Islet of Langerhans (tissue), 1 donor: Measurements from ENCODE around the genes AVEN, EMC4 and ZNF770.

GRCh38 chr15:31440524-31441353 is 114.1 kb downstream of the KLF13 start:
- RRBS, result 15% methylated on average over 25 of the region's 65 CpGs

- RRBS, result no CpG with 5 or more reads among the region's 7 CpGs
These were observed 162.0 kb downstream of the KLF13 start for GRCh38 chr15:31488365-31489397.

DNA sequence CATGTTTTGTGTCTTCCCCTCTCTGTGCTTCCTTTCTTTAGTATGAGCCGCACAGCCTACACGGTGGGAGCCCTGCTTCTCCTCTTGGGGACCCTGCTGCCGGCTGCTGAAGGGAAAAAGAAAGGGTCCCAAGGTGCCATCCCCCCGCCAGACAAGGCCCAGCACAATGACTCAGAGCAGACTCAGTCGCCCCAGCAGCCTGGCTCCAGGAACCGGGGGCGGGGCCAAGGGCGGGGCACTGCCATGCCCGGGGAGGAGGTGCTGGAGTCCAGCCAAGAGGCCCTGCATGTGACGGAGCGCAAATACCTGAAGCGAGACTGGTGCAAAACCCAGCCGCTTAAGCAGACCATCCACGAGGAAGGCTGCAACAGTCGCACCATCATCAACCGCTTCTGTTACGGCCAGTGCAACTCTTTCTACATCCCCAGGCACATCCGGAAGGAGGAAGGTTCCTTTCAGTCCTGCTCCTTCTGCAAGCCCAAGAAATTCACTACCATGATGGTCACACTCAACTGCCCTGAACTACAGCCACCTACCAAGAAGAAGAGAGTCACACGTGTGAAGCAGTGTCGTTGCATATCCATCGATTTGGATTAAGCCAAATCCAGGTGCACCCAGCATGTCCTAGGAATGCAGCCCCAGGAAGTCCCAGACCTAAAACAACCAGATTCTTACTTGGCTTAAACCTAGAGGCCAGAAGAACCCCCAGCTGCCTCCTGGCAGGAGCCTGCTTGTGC is 13.0 kb downstream of the GREM1 start:
- RRBS, result 22% methylated on average over 4 of the region's 21 CpGs

- RRBS, result no CpG with 5 or more reads among the region's 9 CpGs
These were observed 80.9 kb downstream of the GREM1 start for GRCh38 chr15:32798548-32799251.

- RRBS, result no CpG with 5 or more reads among the region's 2 CpGs
These were observed 172.0 kb downstream of the FMN1 start for GRCh38 chr15:33022512-33022994.

GRCh38 chr15:33067256-33068548 is 126.8 kb downstream of the FMN1 start:
- RRBS, result 15% methylated on average over 10 of the region's 28 CpGs

GRCh38 chr15:33091902-33092856 is 102.3 kb downstream of the FMN1 start:
- RRBS, result no CpG with 5 or more reads among the region's 15 CpGs

DNA sequence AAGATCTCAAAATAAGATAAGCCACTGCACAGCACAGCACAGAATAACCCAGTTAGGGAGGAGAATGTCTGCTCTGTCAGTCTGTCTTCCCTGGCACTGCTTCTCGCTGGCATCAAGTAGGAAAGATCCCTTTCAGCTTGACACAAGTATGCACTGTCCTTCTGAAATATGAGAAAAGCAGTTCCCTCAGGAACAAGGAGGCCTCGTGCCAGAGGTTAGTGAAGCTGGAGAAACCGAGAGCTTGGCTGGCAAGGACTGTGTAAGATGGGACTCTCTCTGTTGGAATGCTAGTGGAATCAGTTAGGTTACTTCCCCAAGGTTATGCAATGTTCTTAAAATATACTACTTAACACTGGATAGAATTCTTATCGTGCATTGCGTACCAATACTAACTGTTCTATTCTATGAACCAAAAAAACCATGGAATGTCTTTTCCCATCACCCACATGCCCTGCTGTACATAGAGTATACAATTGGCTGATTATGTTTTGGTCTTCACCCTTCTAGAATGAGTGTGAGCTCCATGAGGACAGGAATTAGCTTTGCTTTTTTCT is 59.0 kb downstream of the FMN1 start:
- RRBS, result no CpG with 5 or more reads among the region's 5 CpGs

DNA sequence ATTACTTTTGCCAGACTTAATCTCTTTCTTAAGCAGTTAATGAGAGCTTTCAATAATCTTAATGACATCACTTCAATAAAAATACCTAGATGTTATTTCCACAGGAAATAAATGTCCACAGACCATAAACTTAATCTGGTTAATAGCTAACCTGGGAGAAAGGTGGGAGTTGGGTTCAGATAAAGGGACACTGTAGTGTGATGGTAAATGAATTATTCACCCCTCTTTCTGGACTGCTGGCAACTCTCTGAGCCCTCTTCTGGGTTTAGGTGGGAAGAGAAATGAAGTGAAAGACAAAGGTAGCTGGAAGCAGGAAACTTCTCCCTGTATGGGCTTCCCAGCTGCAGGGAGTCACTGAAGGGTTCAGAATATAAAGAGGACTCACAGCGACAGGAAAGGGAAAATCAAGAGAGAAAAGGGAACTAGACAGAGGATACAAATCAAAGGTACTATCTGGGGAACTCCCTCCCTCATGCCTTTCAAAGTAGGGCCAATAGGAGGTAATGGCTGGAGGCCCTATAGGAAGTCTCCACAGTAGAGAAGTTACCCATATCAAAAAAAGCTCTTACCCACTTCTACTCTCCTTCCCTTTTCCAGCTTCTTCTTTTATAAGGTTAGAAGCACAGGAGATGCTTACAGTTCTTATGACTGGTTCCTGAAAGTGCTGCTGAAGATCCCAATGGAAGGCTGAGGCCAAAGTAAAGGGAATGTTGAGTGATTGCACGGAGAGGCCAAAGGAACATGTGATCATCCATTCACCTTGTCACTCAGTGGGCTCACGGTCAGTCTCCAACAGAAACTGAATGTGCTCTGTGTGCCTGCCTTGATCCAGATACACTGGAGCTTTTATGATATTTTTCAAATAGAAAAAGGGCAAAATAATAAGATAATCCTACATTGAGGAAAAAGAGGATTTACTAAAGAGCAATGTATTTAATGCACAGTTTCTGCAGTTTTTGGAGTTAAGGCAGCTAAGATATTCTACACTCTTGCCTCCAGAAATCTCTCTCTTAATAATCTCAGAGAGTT is 43.5 kb downstream of the FMN1 start:
- RRBS, result no CpG with 5 or more reads among the region's 3 CpGs

DNA sequence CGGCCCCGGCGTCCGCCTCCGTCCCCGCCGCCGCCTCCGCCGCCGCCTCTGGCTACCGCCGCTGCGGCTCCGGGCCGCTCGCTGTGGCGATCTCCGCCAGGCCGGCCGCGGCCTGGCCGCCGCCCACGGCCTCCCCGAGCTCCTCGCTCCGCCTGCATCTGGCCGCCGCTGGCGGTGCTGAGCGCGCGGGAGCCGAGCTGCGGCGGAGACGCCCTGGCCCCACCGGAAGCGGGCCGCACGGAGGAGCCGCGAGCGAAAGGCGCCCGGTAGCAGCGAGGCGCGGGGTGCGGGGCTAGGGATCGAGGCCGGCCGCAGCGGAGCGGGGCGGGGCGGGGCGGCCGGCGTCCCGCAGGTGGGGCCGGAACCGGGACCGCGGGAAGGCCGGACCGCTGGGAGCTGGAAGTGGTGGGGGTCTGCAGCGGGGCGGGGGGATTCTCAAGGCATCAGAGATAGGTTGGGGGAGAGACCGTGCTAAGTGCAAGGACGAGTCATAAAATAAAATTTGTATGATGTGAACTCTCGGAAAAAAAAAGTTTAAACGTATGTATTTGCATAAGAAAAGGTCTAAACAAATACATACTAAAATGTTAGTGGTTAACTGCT is at the start of gene AVEN:
Gene AVEN (minus strand): TSS at position 316 of the 603 bp plus-strand sequence.
- RRBS, result 3% methylated on average over 22 of the region's 74 CpGs

- RRBS, result 3% methylated on average over 7 of the region's 19 CpGs
These were observed at the start of gene EMC4 for GRCh38 chr15:34224750-34225146. TSS of gene EMC4 (plus strand) at chr15:34225016.

DNA sequence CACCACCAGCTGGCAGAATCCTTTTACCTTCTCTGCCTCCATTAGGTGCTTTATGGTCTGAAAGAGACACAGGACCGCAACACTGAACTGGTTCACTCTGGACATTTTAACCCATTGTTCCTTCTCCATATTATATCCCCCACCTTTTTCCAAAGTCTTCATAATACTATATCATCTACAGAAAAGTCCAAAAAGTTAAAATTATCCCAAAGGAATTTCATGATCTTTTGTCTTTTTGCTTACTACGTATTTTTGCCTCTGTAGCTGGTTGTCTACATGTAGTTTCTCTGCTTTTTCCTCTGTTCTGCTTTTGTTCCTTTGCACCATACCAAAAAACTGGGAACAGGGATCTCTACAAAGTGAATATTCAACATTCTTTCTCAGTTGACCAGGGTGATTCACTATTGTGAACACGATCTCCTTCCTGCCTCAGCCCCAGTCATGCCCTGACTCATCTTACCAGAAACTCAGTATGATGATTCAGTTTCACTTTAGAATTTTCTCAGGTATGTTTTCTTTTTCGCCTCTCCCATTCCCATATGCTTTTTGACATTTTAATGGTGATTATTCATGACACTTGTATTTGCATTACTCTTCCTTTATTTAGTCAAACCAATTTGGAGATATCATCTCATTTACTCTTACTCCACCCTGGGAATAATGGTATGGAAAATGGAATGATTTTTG is 14.4 kb downstream of the EMC4 start:
- RRBS, result no CpG with 5 or more reads among the region's 4 CpGs

GRCh38 chr15:34343344-34343742 is 228 bp downstream of the NUTM1 start:
- RRBS, result no CpG with 5 or more reads among the region's 11 CpGs

- RRBS, result no CpG with 5 or more reads among the region's 15 CpGs
These were observed 4.6 kb downstream of the LPCAT4 start for GRCh38 chr15:34362049-34363193.

DNA sequence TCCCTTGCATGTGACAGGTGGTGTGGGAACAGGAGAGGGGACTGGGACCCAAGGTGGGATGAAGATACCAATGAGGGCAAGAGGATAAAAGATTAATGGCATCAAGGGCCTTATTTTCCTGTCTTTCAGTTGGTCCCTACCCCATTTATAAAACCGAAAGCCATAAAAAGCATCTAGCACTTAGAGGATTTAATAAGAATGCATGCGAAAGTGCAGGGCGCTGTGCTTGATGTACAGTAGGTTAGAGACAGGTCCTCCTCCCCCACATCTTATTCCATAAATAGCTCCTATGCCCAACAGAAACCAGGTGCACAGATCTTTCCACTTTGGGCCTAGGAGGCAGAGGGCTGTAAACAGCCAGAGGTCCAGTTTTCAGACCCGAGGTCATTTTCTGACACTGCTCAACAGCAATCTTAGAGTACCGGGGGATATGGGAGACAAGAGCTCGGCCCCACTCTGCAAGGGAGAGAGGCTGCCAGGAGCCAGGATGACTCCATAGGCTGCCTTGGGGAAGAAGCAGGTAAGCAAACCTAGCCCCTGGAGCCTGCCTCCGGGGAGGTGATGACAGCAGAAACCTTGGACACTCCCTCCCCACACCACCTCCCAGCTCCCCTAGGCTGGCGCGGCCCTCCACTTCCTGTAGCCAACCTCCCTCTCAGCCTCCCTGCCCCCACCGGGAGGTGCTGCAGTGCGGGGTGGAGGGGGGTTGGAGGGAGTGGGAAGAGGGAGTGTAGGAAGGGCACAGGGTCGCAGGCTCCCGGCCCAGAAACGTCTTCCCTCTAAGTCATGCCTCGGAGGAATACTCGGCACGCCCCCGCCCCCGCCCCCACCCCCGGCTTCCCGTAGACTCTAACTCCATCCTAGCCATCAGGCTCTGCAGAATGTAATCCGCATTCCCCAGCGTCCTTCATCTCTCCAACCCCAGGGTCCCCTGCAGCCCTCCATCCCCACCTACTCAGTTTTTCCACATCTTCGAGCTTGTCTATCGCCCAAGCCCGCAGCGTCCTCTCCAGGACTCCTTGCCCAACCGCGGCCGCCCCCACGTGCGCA is 869 bp downstream of the LPCAT4 start:
- RRBS, result 5% methylated on average over 11 of the region's 32 CpGs

DNA sequence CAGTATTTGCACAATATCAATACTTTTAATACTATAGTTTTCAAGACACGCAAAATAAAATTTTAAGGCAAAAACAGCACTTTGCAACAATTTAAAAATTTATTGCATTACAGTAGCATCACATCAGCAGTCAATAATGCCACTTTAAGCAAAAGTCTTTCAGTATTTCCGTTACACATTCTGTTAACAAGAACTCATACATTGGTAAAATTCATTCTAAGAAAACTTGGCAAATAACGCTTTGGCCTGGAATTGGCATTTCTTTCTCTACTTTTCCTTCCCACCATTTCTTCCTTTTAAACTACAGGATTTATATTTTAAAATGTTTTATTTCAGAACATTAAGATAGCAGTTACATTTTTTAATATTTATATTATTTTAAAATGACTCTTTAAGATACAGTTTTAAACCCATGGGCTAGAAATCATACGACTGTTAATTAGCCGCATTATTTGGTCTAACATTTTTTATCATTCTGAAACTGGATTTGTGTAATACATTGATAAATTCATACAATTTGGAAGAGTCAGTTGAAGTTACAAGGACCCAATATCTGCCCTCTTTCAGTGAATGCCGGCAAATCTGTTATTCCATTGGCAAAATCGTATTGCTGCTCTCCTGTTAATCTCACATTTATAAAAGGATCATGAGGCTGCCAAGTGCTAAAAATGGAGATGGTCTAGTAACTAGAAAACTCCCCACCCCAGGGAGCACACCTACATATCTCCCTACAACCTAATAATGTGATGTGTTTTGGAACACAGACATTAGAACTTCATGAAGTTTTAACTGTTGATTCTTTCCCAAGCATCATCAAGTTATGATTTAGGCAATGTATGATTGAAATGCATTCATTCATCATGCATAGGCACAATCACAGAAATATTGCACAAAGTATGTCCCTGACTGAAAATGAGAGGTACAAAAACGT is 12.3 kb upstream of the LPCAT4 start:
- RRBS, result no CpG with 5 or more reads among the region's 8 CpGs

GRCh38 chr15:34495199-34495723 is 57.7 kb upstream of the GOLGA8A start:
- RRBS, result no CpG with 5 or more reads among the region's 38 CpGs

- RRBS, result no CpG with 5 or more reads among the region's 11 CpGs
These were observed 5.4 kb downstream of the ACTC1 start for GRCh38 chr15:34789578-34790669.

DNA sequence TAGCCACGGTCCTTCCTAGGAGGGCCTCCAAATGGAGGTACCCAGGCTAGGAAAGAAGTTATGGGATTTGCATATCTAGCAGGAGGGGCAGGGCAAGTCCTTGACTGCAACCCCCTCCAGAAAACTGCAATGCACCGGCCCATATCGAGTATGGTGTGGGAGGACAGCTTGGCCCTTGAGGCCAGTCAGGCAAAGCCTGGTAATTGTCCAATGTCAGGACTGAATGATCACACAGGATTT is 1.4 kb downstream of the ZNF770 start:
- RRBS, result no CpG with 5 or more reads among the region's 3 CpGs

DNA sequence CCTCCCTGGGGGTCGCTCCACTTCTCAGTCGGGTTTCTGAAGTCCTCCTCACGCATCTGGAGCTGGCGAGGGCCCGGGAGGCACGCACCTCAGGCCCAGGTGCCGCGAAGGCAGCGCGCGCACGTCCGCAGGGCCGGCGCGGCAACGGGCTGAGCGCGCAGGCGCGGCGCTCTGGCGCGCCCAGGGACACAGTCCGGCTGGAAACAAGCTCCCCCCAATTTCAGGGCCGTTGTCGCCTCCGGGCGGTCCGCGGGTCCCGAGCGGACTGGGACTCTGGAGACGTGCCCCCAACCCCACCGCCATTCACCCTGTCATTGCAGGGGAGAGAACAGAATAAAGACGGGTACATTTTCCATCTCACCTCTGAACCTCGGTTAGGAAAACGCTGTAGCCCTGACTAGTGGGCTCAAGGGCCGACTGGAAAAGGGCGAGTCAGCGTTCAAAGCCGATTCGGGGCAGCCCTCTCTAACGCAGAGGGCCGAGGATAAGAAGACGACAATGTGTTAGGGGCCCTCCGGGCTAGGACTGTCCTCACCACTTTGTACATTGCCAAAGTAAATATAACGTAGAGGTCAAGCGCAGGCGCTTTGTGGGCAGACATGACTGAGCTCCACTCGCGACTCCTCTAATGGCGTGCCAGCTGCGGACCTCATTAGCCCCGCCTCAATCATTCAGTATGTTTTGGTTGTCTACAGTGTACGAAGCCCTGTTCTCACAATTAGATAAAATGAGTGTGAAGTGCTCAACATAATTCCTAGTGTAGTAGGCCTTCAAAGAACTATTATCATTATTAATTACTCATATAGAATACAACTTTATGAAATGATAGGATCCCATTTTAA is at the start of gene ZNF770:
Gene ZNF770 (minus strand): TSS at position 146 of the 842 bp plus-strand sequence.
- RRBS, result 2% methylated on average over 21 of the region's 56 CpGs